ENCODE measurements around a stretch of chr17.

DNA sequence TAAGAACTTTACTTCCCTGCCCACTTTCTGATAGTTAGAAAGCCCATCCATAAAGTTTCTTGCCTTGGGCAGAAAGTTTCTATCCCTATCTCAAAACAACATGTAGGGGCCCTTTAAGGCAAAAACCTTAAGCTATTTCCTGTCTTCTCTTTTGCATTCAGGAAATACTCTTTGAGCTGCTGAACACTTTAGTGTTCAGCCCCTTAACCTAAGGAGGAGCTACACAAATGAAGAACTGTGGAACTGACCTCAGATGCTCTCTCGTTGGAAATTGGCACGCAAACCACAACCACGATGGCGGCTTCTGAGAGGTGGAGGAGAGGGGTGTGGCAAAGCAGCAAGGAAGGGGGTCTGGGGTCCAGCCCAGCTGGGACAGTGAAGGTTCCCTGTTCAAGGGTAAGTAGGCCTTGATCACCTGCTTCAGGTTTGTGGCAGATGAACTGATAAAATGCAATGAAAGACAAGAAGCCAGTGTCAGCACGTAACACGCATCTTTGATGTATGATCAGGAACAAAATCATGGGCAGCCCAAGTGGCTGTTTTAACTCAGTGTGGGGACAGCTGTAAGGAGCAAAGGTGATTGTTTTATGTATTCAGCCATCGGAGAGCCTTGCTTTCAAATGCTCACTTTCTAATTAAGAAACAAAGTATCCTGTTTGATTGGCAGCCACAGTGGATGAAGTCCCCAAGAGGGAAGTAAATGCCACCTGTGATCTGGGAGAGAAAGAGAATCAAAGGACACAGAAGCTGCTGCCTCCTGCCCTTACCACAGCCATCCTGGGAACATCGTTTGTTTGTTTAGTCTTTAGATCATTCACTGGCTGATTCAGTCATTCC lies 291.5 kb upstream of the TNRC6C start:
- PRO-cap, 2 experiments = no peak in any of the 2 experiments
- RAMPAGE, long total RNA, 4 experiments = start-site peak on the plus strand in 1 of 4 experiments, centred at position 204 of the sequence, 14 reads per replicate

GRCh38 chr17:77842560-77842879 lies 116.0 kb upstream of the TNRC6C start:
- PRO-cap, 2 experiments = no peak in any of the 2 experiments
- RAMPAGE, long total RNA, 4 experiments = no peak in any of the 4 experiments

- PRO-cap, 2 experiments = no peak in any of the 2 experiments
- RAMPAGE, long total RNA, 4 experiments = no peak in any of the 4 experiments
Measured at GRCh38 chr17:78108019-78108561, 20.5 kb downstream of the TMC6 start.

DNA sequence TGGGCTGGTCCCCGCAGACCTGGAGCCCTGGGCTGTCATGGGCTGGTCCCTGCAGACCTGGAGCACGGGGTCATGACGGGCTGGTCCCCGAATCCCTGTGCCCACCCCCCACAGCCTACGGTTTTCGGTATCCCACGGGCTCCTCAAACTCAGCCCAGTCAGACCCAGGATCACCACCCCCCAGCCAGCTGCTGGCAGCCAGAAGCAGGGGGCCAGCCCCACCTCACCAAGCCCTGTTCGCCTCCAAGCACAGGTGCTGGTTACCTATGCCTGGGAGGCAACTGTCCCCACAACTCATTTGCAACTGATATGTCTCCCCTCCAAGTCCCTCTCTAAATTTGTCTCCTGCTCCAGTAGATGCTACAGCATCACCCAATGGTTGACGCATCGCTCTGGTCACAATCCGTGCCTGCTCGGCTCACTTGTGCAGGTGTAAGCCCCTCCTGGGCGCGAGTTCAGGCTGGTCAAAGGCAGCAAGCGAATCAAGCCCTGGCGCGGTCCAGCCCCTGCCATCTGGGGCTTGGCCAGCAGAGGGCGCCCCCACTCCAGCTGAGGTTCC lies 16.2 kb downstream of the TMC6 start:
- PRO-cap, 2 experiments = no peak in any of the 2 experiments
- RAMPAGE, long total RNA, 4 experiments = no peak in any of the 4 experiments

- PRO-cap, 2 experiments = no peak in any of the 2 experiments
- RAMPAGE, long total RNA, 4 experiments = no peak in any of the 4 experiments
Measured at GRCh38 chr17:78113393-78113801, 15.2 kb downstream of the TMC6 start.

DNA sequence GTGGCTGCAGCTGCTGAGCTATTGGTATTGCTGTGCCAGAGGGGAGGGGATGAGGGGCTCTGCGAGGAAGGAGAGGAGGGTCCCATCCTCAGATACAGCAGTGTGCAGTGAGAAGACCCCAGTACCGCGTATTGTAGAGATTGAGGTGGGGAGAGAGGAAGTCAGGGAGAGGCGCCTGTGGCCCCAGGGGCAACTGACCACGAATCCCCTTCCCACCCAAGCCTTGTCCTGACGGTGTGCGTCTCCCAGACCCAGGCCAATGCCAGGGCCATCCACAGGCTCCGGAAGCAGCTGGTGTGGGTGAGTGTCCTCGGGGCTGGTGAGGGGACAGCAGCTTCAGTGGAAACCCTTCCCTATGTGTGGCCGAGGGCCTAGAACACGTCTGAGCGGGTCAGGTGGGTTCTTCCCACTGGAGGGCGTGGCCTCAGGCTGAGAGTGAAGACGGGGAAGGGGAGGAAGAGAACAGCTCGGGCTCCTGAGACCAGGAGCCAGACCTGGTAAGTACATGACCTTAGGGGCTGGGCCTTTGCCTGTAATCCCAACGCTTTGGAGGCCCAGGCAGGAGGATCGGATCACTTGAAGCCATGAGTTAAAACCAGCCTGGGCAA lies 7.1 kb upstream of the C17orf99 start:
- PRO-cap, 2 experiments = no peak in any of the 2 experiments
- RAMPAGE, long total RNA, 4 experiments = no peak in any of the 4 experiments

- PRO-cap, 2 experiments = peak in 1 of 2 experiments; most common plus-strand start chr17:78263451 (in 1); most common minus-strand start chr17:78263338 (in 1)
- RAMPAGE, long total RNA, 4 experiments = no peak in any of the 4 experiments
Measured at GRCh38 chr17:78262987-78263897, 31.8 kb downstream of the TMEM235 start.

DNA sequence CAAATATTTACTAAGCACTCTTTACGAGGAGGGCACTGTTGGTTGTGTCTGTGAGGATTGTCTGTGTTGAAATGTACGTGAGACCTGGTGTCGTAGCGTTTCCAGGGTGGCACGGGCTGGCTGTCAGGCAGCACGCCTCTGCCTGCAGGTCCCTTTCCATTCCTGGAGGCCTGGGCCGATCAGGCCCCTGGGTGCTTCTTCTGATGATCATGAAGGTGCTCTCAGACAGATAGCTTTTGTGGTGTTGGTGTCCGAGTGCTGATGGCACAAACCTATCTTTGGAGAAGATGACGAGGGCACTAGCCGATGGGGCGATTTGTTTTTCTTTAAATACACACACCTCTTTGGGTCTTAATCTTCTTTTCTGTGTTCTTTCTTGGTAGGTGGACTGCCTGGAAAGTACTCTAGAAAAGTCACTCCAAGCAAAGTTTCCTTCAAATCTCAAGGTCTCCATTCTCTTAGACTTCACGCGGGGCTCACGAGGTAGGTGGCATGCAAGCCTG lies 19.5 kb downstream of the PGS1 start:
- PRO-cap, 2 experiments = no peak in any of the 2 experiments
- RAMPAGE, long total RNA, 4 experiments = no peak in any of the 4 experiments

GRCh38 chr17:78411134-78411931 lies 32.9 kb downstream of the PGS1 start:
- PRO-cap, 2 experiments = peak in 1 of 2 experiments; most common plus-strand start chr17:78411815 (in 1); most common minus-strand start chr17:78411516 (in 1)
- RAMPAGE, long total RNA, 4 experiments = no peak in any of the 4 experiments

GRCh38 chr17:78415989-78416731 lies 37.7 kb downstream of the PGS1 start:
- PRO-cap, 2 experiments = no peak in any of the 2 experiments
- RAMPAGE, long total RNA, 4 experiments = no peak in any of the 4 experiments

- PRO-cap, 2 experiments = no peak in any of the 2 experiments
- RAMPAGE, long total RNA, 4 experiments = no peak in any of the 4 experiments
Measured at GRCh38 chr17:78427982-78428660, 49.7 kb downstream of the PGS1 start.

DNA sequence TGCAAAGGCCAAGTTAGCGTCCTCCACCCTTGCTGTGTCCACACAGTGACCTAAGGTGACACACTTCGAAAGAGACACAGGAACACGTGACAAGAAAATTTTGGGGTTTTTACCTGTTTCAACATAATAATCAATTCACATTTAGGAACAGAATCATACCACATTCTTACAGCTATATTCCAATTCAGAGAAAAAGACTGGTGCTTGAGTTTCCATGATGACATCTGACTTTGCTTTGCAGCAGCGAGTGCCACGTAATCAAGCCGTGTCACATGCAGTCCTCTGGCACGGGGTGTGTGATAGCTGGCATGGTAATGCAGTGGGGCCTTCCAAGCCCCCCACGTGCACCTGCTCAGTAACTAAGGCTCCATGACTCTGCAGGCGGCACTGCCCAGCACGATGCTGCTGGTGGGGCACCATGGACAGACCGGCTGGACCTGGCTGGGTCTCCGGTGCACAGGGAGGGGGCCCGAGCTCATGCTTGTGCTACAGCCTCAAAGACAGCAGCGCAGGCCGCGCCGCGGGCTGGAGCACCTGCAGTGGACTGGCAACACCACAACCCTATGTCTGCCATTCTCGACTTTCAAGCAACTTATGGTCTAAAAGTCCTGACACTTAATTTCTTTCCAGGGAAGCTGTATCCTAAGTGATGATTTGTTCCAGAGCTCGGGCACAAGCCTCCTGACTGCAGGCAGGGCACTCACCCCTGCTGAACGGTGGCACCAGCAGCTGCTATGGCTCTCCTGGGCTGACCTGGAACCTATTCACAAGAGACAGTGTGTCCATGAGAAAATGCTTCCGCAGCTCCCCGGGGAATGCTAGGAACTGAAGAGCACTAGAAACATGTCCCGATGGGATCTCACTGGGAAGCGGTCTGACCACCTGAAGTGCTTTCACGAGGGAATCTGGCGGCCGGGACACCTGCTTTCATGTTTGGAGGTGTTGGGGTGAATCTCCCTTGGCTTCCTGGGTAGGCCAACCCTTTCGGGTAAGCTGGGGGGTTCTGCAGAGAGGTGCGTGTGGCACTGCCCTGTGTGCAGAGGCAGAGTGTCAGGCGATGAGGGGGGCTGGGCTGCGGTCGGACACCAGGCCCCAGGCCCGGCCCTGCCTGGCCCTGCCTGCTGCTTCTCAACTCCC lies 99.5 kb upstream of the DNAH17 start:
- PRO-cap, 2 experiments = no peak in any of the 2 experiments
- RAMPAGE, long total RNA, 4 experiments = no peak in any of the 4 experiments

- PRO-cap, 2 experiments = no peak in any of the 2 experiments
- RAMPAGE, long total RNA, 4 experiments = no peak in any of the 4 experiments
Measured at GRCh38 chr17:78686267-78686621, 95.8 kb downstream of the CYTH1 start.

- PRO-cap, 2 experiments = no peak in any of the 2 experiments
- RAMPAGE, long total RNA, 4 experiments = no peak in any of the 4 experiments
Measured at GRCh38 chr17:78687376-78687990, 94.6 kb downstream of the CYTH1 start.

GRCh38 chr17:78705968-78706759 lies 75.9 kb downstream of the CYTH1 start:
- PRO-cap, 2 experiments = no peak in any of the 2 experiments
- RAMPAGE, long total RNA, 4 experiments = no peak in any of the 4 experiments

GRCh38 chr17:78722821-78724248 lies 58.7 kb downstream of the CYTH1 start:
- PRO-cap, 2 experiments = peak in 1 of 2 experiments; most common minus-strand start chr17:78723596 (in 1)
- RAMPAGE, long total RNA, 4 experiments = no peak in any of the 4 experiments

GRCh38 chr17:78726798-78727537 lies 55.1 kb downstream of the CYTH1 start:
- PRO-cap, 2 experiments = no peak in any of the 2 experiments
- RAMPAGE, long total RNA, 4 experiments = no peak in any of the 4 experiments

DNA sequence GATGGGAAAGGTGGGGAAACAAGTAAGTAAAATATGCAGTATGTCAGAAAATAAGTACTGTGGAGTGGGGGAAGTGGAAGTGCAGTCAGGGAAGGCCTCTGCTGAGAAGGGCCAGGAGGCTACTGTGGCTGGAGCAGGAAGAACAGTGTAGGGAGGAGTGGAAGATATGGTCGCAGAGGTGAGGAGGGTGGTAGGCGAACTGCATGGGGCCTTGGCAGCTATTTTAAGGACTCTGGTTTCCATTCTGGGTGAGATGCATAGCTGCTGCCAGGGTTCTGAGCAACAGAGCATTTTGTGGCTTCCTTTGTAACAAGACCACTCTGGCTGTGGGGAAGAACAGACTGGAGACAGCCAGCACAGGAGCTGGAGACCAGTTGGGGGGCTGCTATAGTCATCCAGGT lies 42.7 kb downstream of the CYTH1 start:
- PRO-cap, 2 experiments = no peak in any of the 2 experiments
- RAMPAGE, long total RNA, 4 experiments = no peak in any of the 4 experiments

DNA sequence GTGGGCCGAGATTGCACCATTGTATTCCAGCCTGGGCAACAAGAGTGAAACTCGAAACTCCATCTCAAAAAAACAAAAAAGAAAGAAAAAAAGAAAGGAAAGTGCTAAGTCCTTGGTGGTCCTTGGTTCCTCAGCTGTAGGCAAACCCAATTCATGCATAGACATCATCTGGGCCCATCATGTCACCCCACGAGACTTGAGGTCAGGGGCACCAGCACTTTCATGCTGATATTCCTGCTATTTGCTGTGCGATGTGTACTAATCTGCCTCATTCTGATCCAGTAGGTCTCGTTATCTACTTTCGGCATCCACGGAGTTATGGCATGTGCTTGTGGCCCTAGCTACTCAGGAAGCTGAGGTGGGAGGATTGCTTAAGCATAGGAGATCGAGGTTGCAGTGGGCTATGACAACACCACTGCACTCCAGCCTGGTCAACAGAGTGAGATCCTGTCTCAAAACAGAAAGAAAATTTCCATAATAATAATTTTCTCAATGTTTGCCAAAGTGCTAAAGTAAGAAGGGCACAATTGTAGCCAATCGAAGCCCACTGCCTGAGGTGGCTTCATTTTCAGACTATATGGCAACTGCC lies 23.3 kb downstream of the CYTH1 start:
- PRO-cap, 2 experiments = no peak in any of the 2 experiments
- RAMPAGE, long total RNA, 4 experiments = no peak in any of the 4 experiments

DNA sequence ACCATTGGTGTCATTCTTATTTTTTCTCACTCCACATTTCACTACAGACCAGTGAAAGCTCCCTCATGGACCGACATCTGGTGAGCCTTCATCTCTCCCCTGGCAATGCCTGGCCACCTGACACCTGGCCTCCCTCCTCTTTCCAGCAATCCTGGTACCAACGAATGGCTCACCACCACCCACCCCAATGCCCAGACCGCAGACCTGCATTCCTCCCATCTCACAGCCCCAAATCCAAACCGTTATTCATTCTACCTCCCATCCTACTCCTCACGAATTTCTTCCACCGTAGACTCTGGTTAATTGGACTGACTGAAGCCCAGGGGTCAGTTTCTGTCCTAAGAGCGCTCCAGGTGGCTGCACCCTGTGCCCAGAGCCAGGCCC lies 15.2 kb downstream of the USP36 start:
- PRO-cap, 2 experiments = no peak in any of the 2 experiments
- RAMPAGE, long total RNA, 4 experiments = no peak in any of the 4 experiments

All from upper lobe of left lung (tissue), 5 donors.